Frontal cortex (tissue), 2 donors: Measurements from ENCODE around the genes AJM1, PHPT1, TMEM203 and TOR4A.

DNA sequence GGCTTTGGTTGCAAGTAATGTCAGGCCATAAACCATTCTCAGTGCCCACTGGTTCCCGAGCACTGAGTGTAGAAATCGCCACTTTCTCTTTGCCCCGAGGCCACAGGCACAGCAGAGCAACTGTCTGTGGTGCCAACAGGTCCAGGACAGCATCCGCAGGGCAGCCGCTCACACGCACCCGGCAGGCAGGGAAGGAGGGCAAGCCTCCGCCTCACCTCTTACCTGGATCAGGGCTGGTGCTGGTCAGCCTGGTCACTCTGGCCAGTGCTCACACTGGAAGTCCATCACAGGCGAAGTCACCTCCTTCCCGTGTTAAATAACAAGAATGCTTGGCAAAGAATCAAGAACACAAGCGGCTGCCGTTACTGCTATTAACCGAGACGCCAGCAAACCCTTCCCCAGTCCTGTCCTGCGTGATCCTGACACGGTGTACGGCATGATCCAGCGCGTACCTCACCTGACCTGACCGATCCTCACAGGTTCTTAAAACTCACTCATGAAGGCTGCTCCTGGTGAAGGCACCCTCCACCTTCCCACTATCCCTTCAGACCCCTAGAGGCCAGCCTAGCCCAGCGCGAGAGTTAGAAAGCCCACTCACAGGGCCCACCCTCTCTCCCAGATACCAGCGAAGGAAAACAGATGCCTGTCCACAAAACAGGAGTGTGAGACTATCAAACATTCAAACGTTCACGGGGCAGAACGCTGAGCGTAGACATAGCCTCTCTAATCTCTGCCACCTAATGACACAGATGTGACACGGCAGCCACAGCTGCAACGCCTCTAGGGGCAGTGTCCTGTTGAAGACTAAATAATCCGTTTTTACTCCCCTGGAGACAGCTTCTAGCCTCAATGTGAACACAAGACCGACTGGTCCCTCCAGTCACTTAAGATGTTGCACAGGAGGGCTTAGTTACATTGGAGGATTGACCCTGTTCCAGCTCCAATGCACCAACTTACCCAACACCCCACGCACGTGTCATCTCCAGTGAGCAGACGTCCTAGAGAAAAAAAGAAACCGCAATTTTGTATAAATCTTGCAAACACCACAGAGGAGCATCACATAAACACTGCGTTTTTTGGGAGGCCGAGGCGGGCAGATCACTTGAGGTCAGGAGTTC is 14.1 kb downstream of the DIPK1B start:
- RAMPAGE, long total RNA = no peak

- RAMPAGE, long total RNA = no peak
These were observed 834 bp upstream of the LCN6 start for GRCh38 chr9:136749123-136749594.

DNA sequence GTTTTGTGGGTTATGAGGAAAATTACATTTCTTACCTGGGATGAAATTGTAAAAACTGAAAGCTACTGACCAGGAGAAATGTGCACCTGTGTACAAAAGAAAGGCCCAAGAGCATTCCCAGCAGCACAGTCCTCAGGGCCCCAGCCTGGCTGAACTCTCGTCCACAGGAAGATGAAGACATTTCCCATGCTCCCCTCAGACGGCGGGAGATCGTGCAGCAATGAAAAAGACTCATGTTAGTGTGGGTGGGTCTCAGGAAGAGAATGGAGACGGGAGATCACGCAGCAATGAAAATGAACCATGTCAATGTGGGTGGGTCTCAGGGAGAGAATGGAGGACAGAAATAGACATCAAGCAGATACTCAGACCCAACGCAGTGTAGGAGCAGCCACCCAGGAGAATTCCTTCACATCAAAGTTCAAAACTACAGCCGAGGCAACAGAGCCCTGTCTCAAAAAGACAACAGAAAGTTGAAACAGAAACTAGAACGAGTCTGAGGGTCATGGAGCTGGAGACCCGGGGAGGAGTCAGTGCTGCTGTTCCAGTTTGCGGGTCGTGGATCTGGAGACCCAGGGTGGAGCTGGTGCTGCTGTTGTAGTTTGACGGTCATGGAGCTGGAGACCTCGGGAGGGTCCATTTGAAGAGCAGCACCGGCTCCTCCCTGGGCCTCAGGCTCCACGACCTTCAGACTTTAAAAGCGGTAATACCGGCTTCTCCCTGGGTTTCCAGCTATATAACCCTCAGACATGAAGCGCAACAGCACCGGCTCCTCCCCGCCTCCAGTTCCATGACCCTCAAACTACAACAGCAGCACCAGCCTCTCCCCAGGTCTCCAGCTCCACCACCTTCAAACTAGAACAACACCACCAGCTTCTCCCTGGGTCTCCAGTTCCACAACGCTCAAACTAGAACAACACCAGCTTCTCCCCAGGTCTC is 12.9 kb upstream of the LCN15 start:
- RAMPAGE, long total RNA = no peak

DNA sequence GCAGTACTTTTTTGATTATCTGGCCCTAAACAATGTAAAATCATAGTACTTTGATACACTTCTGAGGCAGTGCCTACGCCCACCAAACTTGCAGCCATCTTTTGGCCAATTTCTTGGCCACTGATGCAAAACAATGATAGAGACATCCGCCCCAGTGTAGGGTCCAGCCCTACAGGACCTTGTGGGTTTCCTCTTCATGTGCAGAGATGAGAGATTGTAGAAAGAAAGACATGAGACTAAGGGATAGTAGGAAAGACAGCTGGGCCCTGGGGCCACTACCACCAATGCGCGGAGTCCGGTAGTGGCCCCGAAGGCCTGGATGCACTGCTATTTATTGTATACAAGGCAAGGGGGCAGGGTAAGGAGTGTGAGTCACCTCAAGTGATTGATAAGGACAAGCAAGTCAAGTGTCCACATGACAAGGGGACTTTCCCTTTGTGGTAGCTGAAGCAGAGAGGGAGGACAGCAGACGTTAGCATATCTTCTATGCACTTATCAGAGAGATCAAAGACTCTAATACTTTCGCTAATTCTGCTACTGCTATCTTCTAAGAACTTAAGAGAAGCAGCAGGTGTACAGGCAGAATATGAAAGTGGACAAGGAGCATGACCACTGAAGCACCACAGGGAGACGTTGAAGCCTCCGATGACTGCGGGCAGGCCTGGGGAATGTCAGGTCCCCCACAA is 6.1 kb upstream of the TMEM141 start:
- RAMPAGE, long total RNA = no peak

DNA sequence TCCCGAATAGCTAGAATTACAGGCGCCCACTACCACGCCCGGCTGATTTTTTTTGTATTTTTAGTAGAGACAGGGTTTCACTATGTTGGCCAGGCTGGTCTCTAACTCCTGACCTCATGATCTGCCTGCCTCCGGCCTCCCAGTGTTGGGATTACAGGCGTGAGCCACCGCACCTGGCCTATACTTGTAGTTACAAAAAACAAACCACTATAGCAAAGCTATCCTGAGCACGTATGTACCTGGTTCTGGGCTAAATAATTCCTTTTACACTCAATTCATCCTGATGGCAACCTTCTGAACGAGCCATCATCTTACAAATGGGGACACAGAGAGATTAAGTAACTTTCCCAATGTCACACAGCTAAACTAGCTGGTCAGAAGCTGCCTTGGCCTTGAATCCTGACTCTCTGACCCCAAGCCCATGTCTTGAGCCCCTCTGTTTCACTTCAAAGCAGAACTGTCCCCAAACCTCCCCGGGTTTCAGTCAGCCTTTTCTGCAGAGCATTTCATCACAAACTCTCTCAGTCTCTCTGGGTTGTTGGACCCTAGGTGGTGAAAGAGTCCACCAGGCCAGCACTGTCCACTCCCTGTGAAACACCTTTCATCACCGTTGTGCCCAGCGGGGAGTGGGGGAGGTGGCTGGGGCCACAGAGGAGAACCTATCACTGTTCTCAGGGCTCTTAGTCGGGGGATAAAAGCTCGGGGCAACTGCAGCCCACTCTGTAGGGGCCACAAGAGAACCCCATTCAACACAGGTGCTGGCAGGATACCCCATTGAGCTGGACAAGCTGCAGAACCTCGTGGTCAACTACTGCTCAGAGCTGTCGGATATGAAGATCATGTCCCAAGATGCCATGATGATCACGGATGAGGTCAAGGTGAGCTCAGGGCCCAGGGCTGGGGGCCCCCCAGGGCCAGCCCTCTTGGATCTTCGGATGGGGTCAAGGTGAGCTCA is 5.6 kb upstream of the RABL6 start:
- RAMPAGE, long total RNA = no peak

- RAMPAGE, long total RNA = no peak
These were observed at the start of gene AJM1 for GRCh38 chr9:136842163-136842653. TSS of gene AJM1 (plus strand) at chr9:136842478.

- RAMPAGE, long total RNA = start-site peak on the plus strand at chr9:136849406-136849426, 2,449 and 694 reads in 2 replicates
These were observed at the start of gene PHPT1 for GRCh38 chr9:136849318-136849895. TSS of gene PHPT1 (plus strand) at chr9:136849409.

DNA sequence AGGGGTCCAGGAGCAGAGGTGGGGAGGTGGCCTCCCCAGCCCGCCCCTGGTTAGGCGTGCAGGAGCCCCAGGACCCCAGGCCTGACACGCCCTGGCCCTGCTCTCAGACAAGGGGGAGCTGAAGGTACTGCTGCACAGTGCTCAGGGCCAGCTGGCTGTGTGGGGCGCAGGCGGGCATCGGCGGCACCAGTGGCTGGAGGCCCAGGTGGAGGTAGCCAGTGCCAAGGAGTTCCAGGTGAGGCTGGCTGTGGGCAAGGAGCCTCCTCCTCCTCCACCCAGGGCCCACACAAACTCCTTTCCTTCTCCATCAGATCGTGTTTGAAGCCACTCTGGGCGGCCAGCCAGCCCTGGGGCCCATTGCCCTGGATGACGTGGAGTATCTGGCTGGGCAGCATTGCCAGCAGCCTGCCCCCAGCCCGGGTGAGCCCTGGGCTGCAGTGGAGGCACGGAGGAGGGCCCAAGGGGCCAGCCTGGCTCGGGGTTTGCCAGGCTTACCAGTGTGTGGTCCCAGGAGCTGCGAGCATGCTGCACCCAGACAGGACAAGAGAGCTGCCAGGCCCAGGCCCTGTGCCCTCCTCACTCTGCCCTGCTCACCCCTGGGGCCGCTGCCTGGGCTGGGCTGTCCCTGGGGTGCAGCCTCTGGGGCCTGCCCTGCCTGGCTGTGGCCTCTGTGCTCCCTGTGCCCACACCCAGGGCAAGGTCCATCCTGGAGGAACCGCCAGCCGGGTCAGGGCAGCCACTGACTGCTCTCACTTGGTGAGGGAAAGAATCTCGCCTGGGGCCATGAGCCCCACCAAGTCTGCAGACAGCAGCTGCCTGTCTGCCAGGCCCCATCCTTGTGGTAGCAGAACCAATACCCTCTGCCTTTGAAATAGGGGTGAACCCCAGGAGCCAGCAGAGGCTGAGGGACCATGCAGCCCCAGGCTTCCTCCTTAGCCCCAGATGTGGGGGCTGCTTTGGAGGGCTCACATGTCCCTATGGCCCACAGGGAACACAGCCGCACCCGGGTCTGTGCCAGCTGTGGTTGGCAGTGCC is 6.9 kb downstream of the EDF1 start:
- RAMPAGE, long total RNA = no peak

DNA sequence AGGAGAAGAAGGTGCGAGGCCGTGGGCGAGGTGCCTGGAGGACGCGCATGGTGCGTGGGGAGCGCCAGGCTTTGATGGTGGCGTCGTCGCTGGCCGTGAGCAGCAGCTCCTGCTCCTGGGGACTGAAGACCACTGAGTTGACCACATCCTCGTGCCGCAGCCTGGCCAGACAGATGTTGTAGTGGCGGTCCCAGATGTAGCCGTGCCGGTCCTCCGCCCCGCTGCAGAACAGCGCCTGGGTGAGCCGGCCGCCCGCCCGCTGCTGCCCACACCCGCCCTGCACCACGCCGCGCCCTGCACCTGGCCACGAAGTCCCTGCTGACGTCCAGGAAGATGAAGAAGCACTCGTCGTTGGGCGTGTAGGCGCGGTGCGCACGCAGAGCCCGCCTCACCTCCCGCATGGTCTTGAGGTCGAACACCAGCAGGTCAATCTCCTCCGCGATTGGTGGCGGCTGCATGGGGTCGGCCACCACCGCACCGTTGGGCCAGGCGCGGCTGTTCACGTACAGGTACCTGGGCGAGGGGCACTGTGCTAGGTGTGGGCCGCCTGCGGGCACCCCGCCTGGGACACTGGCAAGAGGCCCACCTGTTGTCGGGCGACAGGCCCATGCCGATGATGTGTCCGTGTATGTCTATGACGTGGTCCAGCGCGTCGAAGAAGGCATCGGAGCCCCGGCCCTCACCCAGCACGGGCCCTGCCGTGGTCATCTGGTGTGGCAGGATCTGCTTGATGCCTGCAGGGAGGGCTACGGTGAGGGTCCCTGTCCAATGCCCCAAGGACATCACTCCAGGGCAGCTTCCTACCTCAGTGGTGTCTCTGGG is 3.4 kb downstream of the FBXW5 start:
- RAMPAGE, long total RNA = no peak

- RAMPAGE, long total RNA = no peak
These were observed 2.5 kb upstream of the GRIN1 start for GRCh38 chr9:137136473-137136827.

DNA sequence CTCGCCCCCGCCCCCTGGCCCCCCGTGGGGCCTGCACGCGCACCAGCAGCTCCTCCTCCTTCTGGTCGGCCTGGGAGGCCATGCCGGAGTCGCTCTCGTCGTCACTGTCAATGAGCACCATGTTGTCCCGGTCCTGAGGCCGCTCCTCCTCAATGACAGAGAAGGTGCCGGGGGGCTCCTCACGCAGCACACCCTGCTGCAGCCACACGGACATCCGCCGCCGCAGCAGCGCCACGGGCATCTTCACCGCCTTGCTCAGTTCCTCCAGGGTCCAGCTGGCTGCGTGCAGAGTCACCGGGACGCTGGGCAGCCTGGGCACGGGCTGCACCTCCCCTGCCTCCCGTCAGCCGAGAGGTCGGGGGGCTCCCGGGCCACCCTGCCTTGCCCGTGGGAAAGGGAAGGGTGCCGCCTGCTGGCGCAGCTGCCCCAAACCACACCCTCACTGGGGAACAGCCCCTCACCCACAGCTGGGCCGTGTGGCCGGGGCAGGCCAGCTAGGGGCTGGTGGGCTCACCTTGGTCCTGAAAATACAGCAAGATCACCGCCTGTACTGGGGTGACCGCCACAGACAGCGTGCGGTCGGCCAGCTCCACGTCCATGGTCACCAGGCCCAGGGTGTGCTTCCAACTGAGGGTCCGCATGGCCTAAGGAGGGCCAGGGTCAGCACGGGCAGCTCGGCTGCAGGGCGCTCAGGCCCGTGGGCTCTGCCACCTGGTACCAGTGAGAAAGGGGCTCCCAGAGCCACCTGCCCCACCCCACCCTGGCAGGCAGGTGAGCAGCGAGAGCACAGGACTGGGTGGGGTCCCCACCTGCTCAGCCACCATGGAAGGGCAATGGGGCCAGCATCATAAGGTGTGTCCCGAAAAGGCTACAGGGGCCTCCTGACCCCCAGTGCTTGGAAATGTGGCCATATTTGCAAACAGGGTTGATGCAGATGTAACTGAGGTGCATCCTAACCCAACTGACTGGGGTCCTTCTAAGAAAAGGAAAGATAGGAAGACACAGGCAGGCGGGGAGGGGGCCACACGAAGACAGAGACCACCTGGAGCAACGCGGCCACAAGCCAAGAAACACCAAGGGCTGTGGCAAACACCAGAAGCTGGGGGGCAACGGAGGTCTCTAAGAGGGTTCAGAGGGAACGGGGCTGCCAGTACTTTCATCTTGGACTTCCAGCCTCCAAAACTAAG is 3.7 kb upstream of the TMEM210 start:
- RAMPAGE, long total RNA = no peak

DNA sequence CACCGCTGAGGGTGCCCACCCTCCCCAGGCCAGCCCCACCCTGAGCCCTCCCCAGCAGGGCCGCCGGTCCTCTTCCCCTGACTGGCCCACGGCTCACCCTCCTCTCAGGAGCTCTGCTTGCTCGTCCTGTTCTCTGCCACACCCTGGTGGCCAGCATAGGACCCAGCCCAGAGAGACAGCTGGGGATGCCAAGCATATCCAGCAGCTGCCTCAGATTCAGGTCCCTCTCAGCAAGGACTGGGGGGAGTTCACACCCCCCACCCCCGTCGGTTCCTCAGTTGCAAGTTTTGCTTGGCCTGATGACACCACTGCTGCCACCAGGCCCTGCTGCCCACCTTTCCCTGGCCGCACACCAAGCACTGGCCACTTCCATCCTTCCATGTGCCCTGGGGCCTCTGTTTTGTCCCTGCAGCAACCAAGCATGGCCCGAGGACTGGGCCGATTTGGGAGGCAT is 2.1 kb downstream of the SSNA1 start:
- RAMPAGE, long total RNA = no peak

GRCh38 chr9:137204809-137206030 is at the start of gene TMEM203:
TSS of gene TMEM203 (minus strand) at chr9:137205648.
- RAMPAGE, long total RNA = no peak

- RAMPAGE, long total RNA = no peak
These were observed 1.8 kb downstream of the SLC34A3 start for GRCh38 chr9:137232401-137232994.

GRCh38 chr9:137237704-137237965 is 3.5 kb upstream of the TUBB4B start:
- RAMPAGE, long total RNA = no peak

- RAMPAGE, long total RNA = no peak
These were observed at the start of gene TOR4A for GRCh38 chr9:137276848-137277992. TSS of gene TOR4A (plus strand) at chr9:137277726.

DNA sequence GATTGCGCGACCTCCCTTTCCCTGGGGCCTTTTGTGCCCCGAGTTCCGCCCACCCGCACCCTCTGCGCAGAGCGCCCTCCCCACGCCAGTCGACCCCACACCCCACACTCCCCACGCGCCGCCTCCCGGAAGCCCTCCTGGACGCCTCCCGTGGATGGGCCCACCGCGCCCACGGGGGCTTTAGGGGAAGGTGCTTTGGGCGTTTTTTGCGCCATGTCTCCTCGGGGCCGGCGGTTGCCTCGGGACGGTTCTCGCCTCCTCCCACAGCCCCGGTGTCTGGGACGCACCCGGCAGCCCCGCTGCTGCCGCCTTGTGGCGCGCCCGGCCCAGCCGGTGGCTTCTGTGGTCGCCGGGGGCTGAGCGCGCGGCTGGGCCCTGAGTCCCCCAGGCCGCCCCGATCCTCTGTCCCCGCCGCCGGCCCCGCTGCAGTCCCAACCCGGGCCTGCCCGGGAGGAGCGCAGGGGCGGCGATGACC is 3.2 kb downstream of the TOR4A start:
- RAMPAGE, long total RNA = no peak

DNA sequence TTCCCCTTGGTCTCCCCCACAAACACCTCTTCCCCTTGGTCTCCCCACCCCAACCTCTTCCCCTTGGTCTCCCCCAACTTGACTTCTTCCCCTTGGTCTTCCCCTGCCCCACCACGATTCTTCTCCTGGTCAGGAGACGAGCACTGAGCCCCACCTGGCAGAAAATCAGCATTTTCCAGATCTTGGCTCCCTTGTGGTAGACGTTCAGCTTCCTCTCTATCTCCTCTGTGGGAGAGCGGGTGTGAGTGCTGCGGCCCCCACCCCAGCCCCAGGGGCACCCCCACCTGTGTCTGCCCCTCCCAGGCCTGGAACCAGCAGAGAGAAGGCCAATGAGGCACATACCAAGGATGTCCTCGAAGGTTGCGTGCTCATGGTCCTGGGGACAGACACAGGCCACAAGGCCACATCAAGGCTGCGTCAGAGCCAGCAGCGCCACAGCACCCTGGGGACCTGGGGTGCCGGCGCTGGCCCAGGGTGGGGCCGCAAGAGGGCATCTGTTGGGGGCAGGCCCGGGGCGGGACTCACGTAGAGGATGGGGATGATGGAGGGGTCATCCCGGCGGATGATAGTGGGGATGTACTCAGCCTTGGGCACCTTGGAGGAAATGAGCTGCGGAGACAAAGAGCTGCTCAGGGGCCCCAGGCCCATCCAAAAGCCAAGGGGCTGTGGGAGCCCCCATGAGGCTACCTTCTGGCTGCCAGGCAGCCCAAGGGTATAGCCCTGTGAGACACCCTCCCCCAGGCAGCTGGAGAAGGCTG is 6.7 kb downstream of the NSMF start:
- RAMPAGE, long total RNA = no peak

- RAMPAGE, long total RNA = no peak
These were observed 35.0 kb upstream of the NSMF start for GRCh38 chr9:137494032-137494568.

- RAMPAGE, long total RNA = no peak
These were observed 16.5 kb downstream of the PNPLA7 start for GRCh38 chr9:137533593-137534219.